ENCODE results near the gene PRTFDC1.

- RRBS = no CpG with 5 or more reads among the region's 9 CpGs
Observed at GRCh38 chr10:22506018-22506524, 160.8 kb downstream of the SPAG6 start.

DNA sequence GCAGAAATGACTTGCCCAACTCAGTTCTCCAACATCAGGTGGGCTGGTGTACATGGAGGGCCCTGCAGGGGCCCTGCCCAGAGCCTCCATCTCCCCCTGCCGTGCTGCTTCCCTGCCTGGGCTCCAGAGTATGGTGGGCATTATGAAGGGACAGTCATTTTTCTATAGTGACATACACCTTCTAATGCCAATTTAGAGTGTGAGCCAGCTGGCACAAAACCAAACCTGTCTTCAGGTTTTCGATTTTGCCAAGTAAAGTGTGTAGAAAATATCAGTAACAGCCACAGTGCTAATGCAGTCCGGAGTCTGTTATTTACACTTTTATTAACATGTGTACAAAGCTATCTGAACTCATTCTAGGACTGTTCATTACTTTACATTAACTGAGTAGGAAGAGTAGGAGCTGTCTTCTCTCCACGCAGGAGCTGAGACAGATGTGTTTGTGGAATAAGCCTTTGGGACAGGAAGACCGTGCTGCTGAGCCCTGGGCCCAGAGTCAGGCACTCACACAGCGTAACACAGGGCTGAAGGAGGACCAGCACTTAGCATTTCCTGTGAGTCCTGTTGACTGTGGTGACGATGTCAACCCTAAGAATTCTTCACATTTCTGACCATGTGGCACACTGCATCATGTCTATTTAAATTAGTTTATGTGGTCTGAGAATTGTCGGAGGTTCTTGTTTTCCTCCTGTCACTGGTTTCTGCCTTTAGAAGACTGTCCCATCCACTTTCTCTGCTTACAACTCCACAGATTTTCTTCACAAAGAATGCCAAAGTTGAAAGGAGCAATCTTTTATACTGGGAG, 117.4 kb downstream of the PIP4K2A start:
- RRBS = no CpG with 5 or more reads among the region's 8 CpGs

GRCh38 chr10:22633514-22634022, 80.8 kb downstream of the PIP4K2A start:
- RRBS = no CpG with 5 or more reads among the region's 13 CpGs

GRCh38 chr10:22692499-22693160, 21.7 kb downstream of the PIP4K2A start:
- RRBS = no CpG with 5 or more reads among the region's 5 CpGs

DNA sequence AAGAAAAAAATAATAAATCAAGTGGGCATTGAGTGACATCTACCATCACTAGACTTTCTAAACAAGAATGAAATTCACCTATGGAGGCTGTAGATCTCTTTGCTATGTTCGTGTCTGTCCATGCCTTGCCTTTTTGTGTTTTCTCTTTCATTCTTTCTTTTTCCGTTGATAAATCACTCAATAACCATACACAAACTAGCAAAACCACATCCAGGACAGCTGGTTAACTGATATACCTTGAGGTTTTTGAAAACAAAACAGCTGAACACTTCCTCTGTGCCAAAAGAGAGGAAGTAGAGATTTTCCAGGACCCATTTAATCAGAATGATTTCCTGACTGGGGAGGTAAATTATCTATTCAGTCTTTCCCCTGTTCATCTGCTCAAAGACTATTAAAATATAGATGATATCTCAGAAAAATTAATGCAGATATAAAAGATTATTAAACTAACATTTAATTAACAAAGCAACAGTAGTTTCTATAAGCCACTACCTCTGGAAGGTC, 24.3 kb upstream of the C10orf67 start:
- RRBS = no CpG with 5 or more reads among the region's 2 CpGs

- RRBS = no CpG with 5 or more reads among the region's 8 CpGs
Observed at GRCh38 chr10:23432118-23433154, 6.4 kb upstream of the OTUD1 start.

- RRBS = no CpG with 5 or more reads among the region's 2 CpGs
Observed at GRCh38 chr10:24213825-24214256, 4.9 kb downstream of the KIAA1217 start.

GRCh38 chr10:24259401-24259924, 50.5 kb downstream of the KIAA1217 start:
- RRBS = no CpG with 5 or more reads among the region's 5 CpGs

DNA sequence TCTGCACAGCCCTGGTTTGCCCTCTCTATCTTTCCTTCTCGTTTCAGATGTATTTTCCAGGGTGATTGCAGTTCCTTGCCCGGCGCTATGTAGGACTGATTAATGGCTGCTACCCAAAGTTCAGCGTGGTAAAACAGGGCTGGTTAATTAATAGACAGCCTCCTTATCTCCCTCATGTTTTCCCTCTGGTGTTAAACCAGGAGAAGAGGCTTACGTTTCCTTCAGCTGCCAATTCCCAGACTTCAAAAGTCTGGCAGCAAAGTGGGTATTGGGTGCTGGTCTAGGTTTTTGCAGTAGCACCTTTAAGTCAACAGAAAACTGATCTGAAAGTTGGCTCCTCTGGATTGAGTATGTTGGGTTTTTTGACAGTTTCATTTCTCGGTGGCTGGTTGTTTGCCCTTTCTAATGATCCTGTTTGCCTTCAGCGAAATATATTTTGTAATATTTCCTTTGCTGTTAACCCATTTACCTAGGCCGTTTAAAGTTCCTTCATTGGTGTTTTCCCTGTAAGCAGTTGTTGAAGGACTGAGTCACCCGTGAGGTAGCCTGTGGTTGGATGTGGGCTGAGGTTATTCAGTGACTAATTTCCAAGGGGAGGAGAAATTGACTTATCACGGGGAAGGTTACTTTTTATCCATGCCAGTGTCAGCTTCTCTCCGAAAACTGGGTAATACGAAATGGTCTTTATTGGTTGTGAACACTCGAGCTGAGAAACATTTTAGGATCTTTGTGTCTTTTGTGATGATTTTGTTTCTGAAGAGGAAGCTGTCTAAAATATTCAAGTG, 257.1 kb downstream of the KIAA1217 start:
- RRBS = no CpG with 5 or more reads among the region's 13 CpGs

DNA sequence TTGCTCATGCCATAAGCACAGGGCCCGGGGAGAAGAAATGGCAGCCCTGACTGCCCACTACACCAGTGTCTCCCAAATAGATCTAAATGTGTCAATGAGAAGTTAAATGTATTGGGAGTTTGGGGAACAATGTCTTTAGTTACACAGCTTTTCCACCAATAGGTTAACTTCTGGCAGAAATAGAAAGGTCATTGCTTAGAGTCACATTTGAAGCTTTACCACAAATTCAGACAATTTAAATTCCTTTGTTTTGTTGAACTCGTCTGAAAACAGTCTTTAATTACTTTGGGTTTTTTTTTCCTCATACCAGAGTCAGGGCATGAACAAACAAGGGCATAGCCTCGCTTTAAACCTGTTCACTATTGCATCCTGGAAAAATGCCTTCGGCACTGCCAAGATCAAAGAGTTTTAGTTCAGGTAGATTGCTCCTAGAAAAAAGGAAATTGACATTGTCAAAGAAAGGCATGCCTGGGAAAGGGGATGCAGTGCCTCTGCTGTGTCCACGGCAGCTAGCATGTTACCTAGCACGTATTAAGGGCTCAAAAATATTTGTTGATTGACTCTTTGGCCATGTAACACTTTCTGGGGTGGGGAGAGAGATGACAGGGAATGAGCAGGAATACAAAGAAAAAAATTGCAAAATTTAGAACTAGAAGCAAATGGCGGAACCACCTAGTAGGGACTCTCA, 235.1 kb downstream of the ARHGAP21 start:
- RRBS = no CpG with 5 or more reads among the region's 7 CpGs

DNA sequence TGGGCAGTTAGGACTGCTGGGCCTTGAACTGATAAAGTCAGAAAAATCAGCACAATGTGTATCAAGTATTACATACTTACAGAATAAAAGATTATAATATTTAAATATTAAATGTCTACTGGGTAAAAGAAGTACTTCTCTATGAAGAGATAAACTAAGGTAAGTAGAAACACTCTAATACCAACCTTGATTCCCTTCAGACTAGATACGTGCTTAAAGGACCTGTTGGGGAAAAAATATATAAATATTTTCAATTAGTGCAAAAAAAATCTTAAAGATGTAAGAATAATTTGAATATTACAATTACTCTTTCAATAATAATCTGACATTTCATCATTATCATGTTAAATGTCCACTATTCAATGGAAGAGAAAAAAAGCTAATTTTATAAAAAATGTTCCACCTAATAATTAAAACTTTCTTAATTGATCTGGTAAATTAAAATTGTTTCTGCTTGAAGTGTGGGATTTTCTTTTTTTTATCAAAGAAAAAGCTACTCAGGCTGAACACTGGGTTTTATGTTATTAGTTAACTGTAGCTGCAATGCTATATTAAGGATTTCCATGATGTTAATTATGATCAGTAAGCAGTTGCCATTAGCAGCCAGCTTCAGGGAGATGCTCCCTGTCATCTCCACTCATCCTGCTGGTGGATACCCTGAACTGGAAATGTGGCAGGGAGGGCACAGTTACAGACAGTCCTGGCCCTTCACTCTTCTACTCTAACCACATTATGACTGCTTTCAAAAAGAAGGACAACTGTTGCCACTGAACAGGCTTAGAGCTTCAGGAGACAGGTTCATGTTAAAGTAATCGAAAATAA, 119.3 kb downstream of the ARHGAP21 start:
- RRBS = no CpG with 5 or more reads among the region's 2 CpGs

DNA sequence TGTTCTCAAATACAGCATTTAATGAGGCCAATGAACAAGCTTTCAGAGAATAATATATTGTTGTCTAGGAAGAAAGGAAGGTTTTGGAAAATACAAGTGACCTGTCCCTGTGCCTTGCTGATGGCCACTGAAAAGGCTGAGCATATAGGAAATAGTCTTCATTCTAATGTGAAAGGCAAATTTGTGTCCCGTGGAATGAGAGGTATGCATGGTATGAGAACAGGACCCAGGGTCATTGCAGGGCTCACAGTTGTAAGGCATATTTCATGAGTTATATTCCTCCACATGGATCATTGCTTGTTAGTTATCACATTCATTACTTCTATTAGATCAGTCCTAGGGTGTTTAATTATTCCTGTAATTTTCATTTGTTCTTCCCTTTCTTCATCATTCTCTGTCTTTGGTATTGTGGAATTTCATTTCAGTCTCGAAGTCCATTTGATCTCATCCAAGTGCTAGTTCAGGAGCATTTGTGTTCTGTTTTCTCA, 39.3 kb upstream of the ARHGAP21 start:
- RRBS = no CpG with 5 or more reads among the region's 2 CpGs

GRCh38 chr10:24952088-24952691, at the start of gene PRTFDC1:
PRTFDC1 (minus strand) TSS chr10:24952606.
- RRBS = 8% methylated on average over 13 of the region's 54 CpGs

DNA sequence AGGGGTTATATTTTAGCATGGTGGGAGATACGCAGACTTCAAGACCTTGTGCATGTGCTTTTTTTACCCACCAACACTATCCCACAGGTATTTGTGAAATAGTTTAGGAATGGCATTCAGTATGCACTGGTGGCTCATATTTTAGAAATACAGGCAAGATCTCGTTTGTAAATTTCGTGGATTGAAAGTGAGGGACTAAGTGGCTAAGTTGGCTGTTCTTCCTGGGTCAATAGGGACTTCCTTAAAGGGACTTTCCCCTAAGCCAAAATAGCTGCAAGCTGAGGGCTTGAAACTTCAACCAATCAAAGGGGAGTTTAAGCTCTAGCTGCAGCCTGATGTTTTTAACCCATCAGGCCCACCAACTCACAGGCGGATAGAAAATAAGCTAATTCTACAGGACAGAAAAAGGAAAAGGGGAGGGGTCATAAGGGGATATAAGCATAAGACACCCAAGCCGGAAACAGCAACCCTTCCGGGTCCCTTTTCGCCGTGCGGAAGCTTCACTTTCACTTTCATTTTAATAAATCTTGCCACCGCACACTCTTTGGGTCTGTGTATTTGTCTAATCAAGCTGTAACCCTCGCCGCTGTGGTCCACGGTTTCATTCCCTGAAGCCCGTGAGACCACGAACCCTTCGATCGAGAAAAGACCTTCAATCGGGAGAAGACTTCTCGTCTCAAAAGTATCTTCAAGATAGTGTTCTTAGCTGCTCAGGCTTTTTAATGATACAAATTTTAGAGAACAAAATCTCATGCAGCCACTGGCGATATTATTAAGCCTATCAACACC, 291.1 kb downstream of the GPR158 start:
- RRBS = no CpG with 5 or more reads among the region's 20 CpGs

GRCh38 chr10:25880768-25881029, 53.3 kb upstream of the MYO3A start:
- RRBS = no CpG with 5 or more reads among the region's 8 CpGs

DNA sequence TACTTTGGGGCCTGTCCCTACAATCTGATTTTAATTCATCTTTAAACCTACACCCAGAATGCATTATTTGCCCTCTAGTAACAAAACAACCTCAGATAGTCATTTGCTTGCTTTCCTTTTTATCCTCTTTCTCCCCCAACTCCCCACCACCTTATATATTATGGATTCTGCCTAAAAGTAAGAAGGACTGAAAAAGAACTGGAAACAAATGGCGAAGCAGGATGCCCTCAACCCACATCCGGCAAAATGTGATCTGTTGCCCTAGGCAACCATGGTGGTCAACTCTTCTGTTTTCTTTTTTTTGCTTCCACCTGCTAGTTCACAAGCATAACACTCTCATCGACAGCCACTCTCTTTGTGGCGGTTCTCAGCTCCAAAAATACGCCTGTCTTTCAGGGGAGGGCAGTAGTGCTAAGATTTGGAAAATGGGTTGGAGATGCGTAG, 10.5 kb downstream of the APBB1IP start:
- RRBS = no CpG with 5 or more reads among the region's 6 CpGs

GRCh38 chr10:26480923-26481439, 42.8 kb downstream of the APBB1IP start:
- RRBS = no CpG with 5 or more reads among the region's 1 CpG

DNA sequence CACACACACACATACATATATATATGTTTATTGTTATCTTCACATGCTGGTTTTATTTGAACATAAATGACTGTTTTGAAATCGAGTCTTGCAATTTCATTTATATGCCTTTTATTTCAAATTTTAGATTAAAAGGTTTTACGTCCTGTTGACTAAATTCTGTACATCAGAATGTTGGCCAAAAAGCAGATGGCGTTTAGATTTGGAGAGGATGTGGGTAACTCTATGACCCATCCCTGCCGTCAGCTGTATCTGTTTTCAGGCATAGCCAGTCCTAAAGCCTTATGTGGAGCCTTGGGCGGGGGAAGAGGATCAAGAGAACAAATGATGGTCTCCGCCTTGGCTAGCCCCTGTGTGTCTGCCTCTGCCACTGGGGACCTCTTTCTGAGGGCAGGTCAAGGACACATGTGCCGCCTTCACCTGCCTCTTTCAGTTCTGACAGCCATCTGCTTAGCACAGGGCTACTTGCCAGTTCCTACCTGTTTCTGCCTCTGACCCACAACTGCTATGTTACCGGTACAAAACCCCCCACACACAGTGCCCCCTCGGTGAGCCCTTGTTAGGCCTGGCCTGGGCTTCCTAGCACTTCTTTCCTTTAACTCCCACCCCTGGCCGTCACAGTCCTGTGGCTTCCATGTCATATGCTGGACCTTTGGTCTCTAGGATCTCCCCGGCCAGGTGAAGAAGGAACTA, 24.1 kb downstream of the PDSS1 start:
- RRBS = no CpG with 5 or more reads among the region's 11 CpGs

DNA sequence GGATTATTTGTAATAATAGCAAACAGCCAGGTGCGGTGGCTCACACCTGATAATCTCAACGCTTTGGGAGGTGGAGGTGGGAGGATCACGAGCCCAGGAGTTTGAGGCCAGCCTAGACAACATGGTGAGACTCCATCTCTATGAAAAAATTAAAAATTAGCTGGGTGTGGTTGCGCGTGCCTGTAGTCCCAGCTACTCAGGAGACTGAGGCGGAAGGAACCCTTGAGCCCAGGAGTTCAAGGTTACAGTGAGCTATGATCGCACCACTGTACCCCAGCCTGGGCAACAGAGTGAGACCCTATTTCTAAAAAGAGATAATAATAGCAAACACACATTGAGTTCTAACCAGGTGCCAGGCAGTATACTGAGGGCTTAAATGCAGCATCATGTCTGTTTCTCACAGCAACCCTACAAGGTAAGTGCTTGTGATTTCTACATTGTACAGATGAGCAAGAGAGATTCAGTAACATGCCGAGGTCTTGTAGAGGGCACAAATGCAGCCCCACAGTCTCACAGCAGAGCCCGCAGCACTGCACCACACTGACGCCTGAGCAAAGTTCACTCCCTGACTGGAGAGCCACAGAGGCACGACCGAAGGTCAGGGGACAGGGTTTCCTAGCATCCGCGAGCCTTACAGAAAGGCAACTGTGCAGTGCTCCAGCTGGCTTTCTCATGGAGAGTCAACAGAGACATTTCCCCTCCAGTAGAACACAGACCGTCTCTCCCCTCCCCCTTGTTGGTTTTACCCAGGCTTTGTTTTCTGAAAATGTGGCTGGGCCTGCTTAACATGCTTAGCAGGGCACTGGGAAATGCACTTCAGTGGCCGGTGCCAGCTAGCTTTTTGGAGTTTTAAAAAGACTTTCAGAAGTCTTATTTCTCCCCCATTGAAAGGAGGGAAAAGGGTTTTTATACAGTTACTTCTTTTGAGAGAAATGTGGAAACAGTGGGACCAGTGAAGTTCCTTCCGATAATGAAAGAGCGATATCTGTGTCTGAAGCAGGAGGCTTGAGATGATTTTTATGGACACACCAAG, 36.5 kb downstream of the PDSS1 start:
- RRBS = no CpG with 5 or more reads among the region's 18 CpGs

GRCh38 chr10:26738187-26738769, 40.8 kb downstream of the PDSS1 start:
- RRBS = no CpG with 5 or more reads among the region's 4 CpGs

Data from GM12891 (cell line).